ENCODE data around the gene CKS2.

DNA sequence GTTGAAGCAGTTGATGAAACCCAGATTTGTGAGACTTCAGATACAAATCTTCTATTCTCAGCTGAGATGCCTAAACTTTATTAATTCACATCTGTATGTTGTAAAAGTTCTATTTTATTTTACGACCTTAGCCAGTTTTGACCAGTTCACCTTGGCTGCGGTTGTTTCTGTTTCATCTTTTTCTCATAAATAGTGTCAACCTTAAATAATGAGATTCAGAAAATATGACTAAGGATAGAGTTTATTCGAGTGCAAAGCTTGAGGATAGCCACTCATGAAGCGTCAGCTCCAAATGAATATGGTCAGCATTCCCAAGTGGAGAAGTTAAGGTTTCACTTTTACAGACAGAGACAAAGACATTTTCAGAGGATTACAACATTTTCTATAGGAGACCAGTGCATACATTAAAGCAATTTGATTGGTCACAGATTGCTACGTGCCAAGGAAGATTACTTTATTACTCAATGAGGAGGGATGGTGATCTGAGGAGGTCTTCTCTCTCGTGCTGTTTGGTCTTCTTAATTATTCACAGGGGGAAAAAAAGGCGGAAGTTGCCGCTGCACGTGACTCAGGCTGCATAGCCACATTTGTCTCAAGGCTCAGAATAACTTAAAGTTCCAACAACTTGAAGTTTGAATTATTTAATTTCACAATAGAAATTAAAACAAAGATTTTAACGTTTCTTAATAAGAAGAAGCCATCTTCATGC, 60.0 kb upstream of the SPATA31C2 start:
- PRO-cap: no peak
- RRBS, 2 experiments: no CpG with 5 or more reads among the region's 10 CpGs

DNA sequence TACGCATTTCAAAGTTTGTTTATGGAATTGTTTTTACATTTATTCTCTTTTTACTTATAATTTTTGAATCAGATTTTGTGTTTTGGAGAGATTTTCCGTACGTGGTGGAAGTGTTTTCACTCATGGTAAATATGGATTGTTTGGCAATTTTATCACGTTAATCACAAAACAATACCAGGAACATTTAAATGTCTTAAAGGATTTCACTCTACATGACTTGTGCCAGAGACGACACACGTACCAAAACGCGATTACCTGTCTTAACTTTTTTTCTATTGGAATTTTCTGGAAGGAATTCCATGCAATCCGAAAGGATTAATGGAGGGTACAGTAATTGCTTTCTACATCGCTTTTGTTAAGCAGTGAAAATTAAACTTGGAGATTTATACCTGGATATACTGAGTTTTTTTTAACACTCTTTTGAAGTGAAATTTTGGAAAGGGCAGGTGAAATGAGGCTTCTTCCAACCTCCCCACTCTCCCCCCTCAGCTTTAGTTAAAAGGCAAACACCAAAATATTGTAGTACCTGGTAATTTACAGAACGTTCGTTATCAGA, 1.3 kb downstream of the SPIN1 start:
- PRO-cap: no peak
- RRBS, 2 experiments: no CpG with 5 or more reads among the region's 12 CpGs

- PRO-cap: no peak
- RRBS, 2 experiments: no CpG with 5 or more reads among the region's 7 CpGs
These were observed 2.1 kb upstream of the S1PR3 start for GRCh38 chr9:88989086-88989603.

GRCh38 chr9:88990546-88991038, 676 bp upstream of the S1PR3 start:
- PRO-cap: no peak
- RRBS, 2 experiments: 2 to 5% methylated on average over 4 to 10 of the region's 25 CpGs

DNA sequence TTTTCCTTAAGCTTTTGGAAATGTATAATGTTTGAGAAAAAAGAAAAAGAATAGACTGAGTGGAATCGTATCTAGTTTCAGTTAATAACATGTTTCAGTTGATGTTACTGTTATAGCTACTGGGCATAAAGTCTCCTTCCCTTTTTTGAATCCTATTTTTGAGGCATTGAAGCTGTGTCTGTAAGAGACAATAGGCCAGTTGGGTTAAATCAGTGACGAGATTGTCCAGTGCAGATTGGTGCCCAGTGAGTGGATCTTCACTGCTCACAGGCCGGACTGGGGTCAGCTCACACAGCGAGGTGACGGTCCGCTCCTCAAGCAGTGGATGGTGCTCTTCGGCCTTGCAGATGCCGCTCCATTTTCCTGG, 2.3 kb downstream of the S1PR3 start:
- PRO-cap: no peak
- RRBS, 2 experiments: no CpG with 5 or more reads among the region's 8 CpGs

DNA sequence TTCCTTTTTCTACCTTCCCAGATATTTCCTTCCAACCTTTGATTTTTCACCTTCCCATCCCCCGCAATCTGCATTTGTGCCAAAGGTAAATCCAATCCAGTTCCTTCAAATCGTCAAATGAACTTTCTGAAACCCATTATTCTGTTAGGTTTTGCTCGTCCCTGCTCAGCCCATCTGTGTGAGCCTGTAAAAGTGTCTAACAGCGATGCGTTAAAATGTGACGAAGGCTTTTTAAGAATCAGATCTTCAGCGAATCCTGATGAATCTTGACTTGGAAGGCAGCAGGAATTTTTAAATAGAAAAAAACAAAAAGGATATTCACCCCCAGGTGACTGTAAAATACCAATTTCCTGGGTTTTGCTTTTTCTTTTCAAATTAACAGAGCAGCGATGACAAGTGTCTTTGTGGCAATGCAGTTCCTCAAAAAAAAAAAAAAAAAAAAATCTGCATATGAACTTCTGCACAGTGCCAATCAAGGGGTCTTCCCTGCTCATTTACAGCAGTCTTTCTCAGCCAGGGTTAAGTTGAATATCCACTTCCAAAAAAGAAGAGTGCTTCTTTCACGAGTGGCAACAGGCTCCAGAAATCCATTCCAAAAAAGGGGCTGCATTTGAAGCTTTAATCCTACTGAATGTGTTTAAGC, 419 bp upstream of the SHC3 start:
- PRO-cap: no peak
- RRBS, 2 experiments: no CpG with 5 or more reads among the region's 9 CpGs

DNA sequence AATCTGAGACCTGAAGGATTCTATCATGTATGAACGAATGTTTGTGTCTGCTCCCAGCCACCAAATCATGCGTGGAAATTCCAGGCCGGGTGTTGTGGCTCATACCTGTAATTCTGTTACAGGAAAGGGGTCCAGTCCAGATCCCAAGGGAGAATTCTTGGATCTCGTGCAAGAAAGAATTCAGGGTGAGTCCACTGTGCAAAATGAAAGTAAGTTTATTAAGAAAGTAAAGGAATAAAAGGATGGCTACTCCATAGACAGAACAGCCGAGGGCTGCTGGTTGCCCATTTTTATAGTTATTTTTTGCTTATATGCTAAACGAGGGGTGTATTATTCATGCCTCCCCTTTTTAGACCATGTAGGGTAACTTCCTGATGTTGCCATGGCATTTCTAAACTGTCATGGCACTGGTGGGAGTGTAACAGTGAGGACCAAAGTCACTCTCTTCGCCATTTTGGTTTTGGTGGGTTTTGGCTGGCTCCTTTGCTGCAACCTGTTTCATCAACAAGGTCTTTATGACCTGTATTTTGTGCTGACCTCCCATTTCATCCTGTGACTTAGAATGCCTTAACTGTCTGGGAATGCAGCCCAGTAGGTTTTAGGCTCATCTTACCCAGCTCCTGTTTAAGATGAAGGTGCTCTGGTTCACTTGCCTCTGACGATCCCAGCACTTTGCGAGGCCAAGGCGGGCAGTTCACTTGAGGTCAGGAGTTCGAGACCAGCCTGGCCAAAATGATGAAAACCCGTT, 2.1 kb upstream of the CKS2 start:
- PRO-cap: unidirectional peak, plus-strand start at position 607 of the sequence
- RRBS, 2 experiments: no CpG with 5 or more reads among the region's 12 CpGs

GRCh38 chr9:89311085-89311914, at the start of gene CKS2:
CKS2 (plus strand) TSS chr9:89311195.
- PRO-cap: bidirectional peak, plus-strand start at chr9:89311198, minus-strand start at chr9:89310687
- RRBS, 2 experiments: 2 to 3% methylated on average over 32 of the region's 75 CpGs

- PRO-cap: no peak
- RRBS, 2 experiments: no CpG with 5 or more reads among the region's 18 CpGs
These were observed 86.9 kb downstream of the SECISBP2 start for GRCh38 chr9:89405101-89405792.

DNA sequence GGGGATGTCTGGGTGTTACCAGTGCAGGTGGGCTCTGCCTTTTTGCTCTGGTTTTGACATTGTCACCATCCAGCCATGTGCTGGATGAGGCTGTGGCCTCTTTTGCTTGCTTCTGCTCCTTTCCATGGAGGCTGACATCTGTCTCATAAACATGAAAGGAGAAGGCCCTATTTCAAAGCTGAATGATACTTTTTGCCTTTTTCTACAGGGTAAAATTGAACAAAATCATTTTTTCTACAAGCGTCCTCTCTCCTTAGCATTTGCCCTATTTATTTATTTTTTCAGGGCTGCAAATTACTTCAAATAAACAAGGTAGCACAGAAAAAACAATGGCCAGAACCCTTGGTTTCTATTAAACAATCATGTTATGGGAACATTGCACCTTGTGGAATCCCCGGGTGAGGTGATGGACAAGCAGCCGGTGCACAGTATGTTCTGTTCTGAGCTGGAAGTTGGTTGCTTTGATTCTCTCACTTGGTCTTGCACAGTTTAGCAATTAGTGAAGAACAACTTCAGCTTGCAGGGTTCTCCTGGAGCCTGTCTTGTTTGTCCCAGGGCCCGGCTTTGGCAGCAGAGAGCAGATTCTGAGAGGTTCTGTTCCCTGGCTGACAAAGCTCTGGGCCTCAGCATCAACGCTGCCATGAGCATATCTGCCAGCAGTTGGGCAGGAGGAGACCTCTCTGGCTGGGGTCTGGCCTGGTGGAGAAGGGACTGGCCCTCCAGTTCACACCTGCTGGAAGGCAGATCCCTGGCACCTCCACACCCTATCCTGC, 16.7 kb downstream of the GADD45G start:
- PRO-cap: no peak
- RRBS, 2 experiments: no CpG with 5 or more reads among the region's 5 CpGs

DNA sequence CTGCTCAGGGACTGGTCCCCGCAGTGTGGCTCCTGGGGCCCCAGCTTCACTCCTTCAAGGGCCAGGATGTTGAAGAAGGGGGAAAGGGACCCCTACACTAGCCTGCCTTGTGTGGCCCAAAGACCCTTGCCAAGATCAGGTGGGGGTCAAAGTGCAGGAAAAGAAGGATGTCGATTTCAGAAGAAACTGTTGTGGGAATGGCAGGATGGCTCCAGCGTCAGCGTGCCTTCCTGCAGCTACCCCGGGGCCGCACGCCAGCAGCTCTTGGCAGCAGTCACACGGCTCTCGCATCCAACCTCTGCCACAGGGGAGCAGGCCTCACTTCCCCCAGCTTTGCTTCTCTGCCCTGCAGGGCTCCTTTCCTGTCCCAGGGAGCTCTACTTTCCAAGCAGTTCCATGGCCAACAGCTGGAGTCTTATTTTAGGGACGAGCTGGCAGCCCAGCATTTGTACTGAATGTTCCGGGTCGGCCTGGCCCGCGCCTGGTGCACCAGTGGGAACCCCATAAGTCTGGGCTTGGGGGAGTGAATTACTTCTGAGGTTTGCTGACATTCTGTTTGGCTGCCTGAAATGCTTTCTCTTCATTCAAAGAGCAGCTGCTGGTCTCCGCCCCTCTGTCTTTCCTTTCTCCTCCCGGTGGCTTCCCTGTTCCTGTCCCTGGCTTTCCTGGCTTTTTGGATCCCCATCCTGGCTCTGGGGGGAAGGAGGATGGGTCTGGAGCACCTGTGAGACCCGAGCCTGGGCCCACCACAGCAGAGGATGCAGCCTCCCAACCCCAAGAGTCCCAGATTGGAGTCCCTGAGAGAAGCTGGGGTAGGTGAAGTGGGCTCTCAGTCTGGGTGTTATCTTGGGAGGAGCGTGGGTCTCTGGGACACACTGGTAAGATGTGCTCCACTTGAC, 34.6 kb downstream of the GADD45G start:
- PRO-cap: no peak
- RRBS, 2 experiments: 17% methylated on average over 1 of the region's 18 CpGs; no CpG with 5 or more reads in 1 of the 2 experiments

DNA sequence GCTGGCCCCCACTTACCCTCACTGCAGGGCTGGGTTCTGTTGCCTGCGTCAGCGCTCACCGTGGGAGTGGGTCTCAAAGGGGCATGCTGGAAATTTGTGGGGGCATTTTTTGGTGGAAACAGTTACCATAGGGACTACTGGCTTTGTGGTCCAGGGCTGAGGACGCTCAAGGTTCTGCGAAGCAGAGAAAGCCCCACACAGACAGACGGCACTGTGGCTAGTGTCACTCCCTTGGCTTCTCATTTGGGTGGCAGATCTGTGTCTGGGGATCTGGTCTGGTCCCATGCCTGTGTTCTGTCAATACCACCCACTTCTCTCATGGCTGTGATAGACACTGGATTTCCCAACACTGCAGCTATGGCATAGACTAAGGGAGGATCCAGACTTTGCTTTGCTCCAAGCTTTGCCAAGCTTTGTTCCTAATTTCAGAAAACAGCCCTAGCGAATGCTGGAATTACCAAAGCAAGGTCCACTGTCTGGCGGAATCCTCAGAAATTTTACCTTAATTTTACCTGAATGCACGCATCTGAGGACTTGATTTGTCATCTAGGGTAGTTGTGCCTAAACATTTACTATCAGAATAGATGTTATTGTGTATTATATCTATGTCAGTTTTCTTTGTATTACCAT, 62.1 kb downstream of the GADD45G start:
- PRO-cap: no peak
- RRBS, 2 experiments: no CpG with 5 or more reads among the region's 9 CpGs

- PRO-cap: no peak
- RRBS, 2 experiments: no CpG with 5 or more reads among the region's 14 CpGs
These were observed 94.8 kb downstream of the GADD45G start for GRCh38 chr9:89699500-89700175.

- PRO-cap: no peak
- RRBS, 2 experiments: 51 to 80% methylated on average over 2 of the region's 10 CpGs
These were observed 139.2 kb downstream of the GADD45G start for GRCh38 chr9:89743946-89744481.

DNA sequence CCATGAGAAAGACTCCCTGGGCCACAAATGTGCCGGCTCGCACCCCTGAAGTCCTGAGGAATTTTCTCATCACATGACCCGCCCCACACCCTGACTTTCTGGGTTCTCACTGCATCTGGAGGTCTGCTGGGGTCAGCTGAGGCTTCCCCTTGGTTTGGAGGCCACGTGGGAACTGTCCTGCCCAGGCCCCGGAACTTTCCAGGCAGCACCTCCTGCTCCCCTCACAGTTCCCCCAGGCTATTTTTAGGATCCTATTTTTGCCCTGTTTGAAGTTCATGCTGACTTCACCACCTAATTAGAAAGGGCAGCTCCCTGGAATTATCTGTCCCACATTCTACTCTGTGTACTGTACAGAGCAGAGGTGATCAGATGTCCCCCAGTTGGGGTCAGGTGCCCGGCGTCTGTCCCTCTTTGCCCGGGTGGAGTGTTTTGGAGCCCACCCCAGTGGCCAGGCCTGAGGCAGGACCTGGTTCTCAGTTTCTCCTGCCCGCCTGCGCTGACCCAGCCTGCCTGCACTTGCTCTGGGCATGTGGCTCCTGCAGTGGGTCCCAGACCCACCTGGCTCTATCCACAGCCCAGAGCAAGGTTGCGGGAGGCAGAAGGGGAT, 268.1 kb downstream of the GADD45G start:
- PRO-cap: no peak
- RRBS, 2 experiments: no CpG with 5 or more reads among the region's 11 CpGs

- PRO-cap: no peak
- RRBS, 2 experiments: no CpG with 5 or more reads among the region's 10 CpGs
These were observed 279.8 kb downstream of the GADD45G start for GRCh38 chr9:89884508-89885041.

DNA sequence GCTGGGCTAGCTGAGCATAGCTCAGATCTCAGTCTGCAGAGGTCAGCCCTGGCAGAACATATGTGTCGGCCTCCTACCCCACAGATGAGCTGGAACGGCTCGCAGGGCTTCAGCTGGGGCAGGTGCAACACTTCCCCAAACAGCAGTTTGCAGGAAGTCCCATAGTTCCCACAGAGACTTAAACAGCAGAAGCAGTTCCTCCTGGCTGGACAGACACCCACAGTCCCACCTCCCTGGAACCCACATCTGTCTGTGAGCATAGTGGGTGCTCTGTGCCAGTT, 404.6 kb downstream of the GADD45G start:
- PRO-cap: no peak
- RRBS, 2 experiments: no CpG with 5 or more reads among the region's 3 CpGs

- PRO-cap: no peak
- RRBS, 2 experiments: no CpG with 5 or more reads among the region's 11 CpGs
These were observed 490.9 kb downstream of the GADD45G start for GRCh38 chr9:90095704-90096203.

DNA sequence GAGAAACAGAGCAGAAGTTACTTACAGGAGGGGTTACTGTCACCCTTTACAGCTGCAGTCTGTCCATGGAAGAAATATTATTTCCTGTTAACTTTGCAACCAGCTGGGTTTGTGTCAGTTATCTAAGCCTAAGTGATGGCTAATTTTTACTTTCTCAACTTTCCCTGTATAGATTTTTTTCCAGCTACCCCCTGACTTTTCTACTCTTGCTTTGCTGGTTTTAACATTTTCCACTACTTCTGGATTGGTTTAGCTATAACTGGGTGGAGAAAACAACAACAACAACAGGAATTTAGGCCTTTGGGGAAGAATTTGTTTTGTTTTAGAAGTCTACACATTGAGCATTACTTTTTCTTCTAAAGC, 2.7 kb downstream of the SYK start:
- PRO-cap: no peak

- PRO-cap: no peak
- RRBS, 2 experiments: no CpG with 5 or more reads among the region's 12 CpGs
These were observed 7.2 kb downstream of the SYK start for GRCh38 chr9:90808663-90809462.

Measured in astrocyte (in vitro differentiated cells and primary cell).